Paraaortic lymph node (tissue), 1 donor: ENCODE data around the gene ZBTB32.

DNA sequence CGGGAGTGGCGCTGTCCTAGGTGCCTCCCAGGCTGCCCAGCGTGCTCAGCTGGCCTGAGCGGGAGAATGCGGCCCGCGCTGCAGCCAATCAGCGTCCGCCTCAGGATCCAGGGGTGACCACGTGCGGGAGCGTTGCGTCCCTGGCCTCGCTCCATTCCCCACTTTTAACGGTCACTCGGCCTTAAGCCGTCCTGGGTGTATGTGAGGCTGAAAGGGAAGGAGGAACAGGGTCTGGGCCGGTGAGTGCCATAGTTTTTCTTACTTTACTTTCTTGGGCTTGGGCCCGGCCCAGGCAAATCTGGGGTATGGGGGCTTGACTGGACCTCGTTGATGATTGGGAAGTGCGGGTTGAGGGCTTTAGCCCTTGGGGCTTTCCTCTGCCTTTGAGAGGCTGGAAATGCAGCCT lies at the start of gene ZBTB32:
Gene ZBTB32, plus strand, starts transcription at position 174 of the 406 bp plus-strand sequence.
- PRO-cap = no peak

- PRO-cap = no peak
Measured at GRCh38 chr19:35722413-35723341, 4.9 kb downstream of the KMT2B start.

GRCh38 chr19:35740250-35741436 lies 1.6 kb downstream of the IGFLR1 start:
- PRO-cap = bidirectional peak, plus-strand start at chr19:35740808, minus-strand start at chr19:35740559; unidirectional peak, plus-strand start at chr19:35741094

- PRO-cap = no peak
Measured at GRCh38 chr19:35772049-35772593, 3.2 kb upstream of the ARHGAP33 start.

- PRO-cap = no peak
Measured at GRCh38 chr19:35788074-35788625, 12.8 kb downstream of the ARHGAP33 start.

DNA sequence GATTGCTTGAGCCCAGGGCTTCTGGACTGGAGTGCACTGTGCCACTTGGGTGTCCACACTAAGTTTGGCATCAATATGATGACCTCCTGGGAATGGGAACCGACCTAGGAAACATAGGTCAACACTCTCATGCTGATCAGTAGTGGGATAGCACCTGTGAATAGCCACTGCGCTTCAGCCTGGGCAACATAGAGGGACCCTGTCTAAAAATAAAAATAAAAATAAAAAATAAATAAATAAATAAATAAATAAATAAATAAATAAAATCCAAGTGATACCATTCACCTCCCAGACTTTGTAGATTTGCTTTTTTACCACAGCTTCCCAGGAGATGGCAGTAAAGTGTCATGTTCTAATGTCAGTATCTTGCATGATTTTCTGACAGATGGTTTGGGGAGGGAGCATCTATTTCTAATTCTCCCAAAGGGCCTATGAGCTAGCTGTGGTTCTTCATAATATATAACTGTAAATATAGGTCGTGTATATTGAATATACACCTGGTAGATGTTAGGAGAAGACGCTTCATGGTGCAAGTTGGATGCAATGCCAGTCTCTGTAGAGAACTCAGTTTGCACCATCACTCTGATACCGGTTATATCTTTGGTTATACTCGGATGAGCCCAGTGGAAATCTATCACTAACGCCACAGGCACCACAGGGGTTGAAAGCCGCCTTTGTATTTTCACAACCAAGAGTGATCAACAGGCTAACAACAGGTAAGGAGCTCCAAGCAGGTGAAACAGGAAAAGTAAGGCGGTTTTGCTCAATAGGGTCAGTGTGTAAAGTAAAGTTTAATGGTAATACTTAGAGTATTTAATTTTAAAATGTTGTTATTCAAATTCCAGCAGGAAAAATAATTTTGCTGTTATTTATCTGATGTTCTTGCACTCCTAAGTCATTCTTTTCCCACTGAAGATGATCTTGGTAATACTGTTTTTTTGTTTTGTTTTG lies 13.8 kb downstream of the APLP1 start:
- PRO-cap = no peak

DNA sequence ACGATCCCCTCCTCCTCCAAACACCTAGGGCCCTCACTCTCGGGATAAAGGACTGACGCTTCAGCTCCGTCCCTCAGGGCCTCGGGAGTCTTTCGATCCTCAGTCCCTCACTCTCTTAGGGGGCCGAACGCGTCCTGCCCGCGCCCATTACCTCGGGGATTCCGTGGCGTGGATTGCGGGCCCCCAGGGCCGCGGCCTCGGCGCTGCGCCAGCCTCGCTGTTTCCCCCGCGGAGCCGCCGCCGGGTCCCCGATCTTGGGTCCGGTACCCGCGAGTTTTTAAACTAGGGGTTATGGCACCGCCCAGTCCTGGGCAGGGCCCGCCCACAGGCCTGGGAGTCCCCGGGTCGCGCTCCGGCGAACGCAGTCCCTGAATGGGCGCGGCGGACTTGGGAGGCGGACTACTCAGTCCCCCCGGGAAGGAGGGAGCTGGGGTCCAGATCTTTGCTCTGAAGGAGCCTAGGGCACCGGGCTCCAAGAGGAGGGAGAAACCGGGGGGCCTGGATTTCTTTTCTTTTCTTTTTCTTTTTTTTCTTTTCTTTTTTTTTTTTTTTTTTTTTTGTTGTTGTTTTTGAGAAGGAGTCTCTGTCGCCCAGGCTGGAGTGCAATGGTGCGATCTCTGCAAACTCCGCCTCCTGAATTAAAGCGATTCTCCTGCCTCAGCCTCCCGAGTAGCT lies 1.9 kb upstream of the HCST start:
- PRO-cap = bidirectional peak, plus-strand start at position 371 of the sequence, minus-strand start at position 250 of the sequence

- PRO-cap = no peak
Measured at GRCh38 chr19:36034906-36035412, 2.3 kb upstream of the CLIP3 start.

- PRO-cap = no peak
Measured at GRCh38 chr19:36119985-36121119, 5.1 kb downstream of the TBCB start.

DNA sequence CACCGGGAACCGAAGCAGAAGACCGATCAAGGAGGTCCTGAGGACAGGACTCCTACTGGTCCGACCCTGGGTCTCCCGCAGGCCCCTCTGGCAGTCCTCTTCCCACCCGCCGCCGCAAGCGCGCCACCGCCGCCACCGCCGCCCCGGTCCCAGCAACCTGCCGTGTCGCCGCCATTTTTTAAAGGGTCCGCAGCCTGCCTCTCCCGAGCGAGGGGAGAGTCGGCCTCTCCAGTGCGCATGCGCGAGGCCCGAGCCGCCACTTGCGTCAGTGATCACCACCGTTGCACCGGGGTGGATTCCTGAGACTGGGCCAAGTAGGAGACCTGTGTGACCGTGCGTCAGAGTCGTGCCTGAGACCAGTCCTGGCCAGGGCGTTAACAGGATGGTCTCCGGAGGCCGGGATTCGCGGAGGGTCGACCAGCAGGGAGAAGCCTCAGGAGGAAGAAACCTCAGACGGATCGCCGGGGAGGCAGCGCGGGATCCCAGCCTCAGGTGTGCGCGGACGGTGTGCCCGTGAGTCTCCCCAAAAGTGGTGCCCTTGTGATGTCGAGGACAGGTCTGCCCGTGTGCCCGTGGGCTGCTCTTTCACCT lies 51.6 kb downstream of the ZNF146 start:
- PRO-cap = no peak

DNA sequence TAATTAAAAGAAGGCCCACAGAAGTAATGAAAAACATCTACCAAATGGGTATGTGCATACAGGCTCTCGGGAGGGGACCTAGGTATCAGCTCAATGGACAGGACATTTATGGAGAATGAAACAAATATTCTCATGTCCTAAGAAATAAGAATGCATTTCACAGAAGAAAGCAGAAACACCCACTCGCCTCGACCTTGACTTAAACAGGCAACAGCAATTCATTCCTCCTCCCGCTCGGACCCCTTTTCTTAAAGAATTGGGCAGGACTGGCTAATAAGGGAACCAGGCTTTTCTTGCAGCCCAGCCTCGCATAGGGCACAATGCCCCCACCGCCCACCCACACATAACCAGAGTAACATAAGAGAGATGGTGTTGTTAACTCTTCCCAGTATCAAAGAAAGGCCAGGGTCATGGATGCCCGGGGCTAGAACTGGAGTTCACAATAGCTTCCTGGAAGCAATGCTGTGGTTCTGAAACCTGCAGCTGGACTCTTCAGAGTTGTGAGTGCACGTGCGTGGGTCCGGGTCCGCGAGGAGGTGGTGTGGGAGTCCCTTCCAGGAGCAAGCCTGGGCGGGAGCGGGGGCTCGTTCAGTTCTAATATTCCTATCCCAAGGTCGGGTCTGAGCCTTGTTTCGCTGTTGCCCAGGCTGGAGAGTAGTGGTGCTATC lies 998 bp downstream of the ZFP82 start:
- PRO-cap = no peak

DNA sequence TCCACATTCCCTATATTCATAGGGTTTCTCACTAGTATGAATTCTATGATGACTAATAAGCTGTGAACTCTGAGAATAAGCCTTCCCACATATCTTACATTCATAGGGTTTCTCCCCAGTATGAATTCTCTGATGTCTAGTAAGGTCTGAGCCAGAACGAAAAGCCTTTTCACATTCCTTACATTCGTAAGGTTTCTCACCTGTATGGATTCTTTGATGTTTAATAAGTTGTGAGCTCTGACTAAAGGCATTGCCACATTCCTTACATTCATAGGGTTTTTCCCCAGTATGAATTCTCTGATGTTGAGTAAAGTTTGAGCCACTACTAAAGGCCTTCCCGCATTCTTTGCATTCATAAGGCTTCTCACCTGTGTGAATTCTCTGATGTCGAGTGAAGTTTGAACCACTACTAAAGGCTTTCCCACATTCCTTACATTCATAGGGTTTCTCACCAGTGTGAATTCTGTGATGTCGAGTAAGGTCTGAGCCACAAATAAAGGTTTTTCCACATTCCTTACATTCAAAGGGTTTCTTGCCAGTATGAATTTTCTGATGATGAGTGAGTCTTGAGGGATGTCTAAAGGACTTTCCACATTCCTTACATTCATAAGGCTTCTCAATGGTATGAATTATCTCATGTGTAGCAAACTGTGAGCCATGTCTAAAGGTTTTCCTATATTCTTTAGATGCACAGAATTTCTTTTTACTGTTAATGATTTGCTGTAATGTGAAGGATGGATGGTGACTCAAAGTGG lies 30.8 kb upstream of the ZFP82 start:
- PRO-cap = no peak

- PRO-cap = no peak
Measured at GRCh38 chr19:36719062-36719963, 31.9 kb downstream of the ZNF567 start.

GRCh38 chr19:37698973-37699662 lies 20.4 kb downstream of the ZNF607 start:
- PRO-cap = no peak

GRCh38 chr19:37735853-37736511 lies 16.4 kb upstream of the ZNF607 start:
- PRO-cap = no peak

GRCh38 chr19:37936169-37936946 lies 29.4 kb downstream of the SIPA1L3 start:
- PRO-cap = no peak

- PRO-cap = no peak
Measured at GRCh38 chr19:37988751-37989331, 81.8 kb downstream of the SIPA1L3 start.

DNA sequence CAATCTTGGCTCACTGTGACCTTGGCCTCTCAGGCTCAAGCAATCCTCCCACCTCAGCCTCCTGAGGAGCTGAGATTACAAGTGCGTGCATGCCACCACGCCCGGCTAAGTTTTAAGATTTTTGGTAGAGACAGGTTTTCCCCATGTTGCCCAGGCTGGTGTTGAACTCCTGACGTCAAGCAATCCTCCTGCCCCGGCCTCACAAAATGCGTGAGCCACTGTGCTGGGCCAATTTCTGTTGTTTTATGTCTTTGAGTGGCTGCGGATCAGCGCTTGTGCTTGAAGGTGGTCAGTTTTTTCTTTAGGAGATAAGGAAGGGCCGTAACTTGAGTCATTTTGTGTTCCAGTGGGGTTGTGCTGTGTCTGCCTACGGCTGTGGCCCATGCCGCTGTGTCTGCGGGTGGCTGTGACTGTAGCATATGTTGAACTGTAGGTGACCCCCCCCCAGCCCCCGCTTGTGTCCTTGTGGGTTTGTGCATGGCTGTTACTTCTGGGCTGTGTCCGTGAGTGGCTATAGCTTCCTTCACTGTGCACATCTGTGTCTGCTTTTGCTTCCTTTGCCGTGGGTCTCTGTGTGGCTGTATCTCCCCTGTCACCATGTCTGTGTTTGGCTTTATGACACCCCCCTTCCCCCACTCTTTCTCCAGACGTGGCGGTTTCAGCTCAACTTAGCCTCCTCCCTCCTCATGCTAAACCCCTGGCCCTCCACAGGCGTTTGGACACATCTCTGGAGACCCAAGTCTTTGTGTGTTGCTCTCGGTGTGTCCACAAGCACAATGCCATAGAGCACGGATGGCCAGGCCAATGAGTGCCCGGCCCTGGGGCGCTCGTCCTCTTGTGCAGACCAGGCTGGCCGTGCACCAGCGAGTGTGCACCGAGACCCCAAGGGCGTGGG lies 741 bp downstream of the PPP1R14A start:
- PRO-cap = no peak

DNA sequence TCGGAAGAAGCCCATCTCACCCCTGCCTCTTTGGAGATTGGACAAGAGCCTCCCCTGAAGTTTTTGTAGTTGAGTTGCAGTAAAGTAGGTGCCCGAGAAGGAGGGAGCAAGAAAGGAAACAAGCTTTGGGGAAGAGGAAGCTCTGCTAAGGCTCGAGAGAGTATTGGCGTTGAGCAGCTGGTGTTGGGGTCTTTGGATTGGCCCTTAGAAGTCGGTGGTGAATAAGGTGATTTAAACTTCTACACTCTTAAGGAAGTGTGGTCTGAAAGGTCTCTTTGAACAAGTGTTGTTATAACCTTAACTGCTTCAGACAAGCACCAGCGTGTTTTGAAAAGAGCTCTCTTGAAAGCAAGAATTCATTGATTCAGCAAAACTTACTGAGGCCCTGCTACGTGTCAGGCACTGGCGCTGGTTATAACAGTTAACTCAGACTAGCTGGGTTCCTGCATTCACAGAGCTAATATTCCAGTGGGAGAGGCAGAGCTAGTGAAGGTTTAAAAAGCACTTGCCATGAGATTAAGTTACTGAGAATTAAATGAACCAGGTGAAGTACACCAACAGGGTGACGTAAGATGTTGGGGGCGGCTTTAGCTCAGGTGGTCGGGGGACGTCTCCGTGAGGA lies 1.2 kb downstream of the SPINT2 start:
- PRO-cap = no peak

DNA sequence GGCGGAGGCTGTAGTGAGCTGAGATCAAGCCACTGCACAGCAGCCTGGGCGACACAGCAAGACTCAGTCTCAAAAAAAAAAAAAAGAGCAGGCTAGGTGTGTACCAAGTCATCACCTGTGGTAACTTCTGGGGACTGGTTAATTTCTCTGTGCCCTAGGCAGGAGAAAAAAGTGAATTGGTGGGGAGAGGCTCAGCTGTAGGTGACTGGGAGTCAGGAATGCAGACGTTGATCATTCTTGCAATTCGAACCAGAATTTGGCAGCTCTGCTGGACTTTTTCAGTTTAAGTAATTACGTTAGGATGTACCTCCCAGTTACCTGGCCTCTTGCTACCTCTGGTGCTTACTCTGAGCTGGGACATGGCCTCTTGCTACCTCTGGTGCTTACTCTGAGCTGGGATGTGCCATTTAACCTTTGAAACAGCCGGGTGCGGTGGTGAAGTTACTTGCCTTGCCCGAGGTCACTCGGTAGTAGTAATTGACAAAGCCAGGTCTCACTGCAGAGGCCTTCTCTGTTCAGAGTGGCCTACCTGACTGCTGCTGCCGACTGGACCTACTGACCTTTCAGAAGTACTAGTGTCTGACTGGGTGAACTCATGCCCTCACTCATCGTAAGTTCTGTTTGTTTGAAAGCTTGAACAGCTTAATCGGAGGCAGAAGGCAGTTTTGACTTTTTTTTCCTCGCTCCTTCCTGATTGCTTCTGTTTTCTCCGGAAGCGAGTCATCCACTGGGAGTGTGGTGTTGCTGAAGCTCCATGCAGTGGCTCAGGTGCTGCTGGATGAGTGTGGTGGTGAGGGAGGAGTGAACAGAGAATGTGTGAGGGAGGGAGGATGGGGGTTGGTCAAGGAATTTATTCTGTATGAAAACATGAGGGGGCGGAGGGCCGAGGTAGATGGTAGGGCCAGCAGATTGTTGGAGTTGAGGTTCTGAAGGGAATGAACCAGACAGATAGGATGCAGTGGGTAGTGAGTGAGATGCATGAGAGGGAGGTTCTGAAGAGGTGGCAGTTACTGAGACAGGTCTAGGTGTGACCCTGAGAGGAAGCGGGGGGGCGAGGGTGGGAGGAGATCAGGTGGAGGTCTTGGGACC lies 2.6 kb downstream of the SPINT2 start:
- PRO-cap = no peak